Mononuclear cell (primary cell): ENCODE measurements around a stretch of chr9.

GRCh38 chr9:133658046-133658561, 21.9 kb downstream of the DBH start:
- RRBS, result no CpG with 5 or more reads among the region's 7 CpGs

- RRBS, result 63% methylated on average over 8 of the region's 36 CpGs
Observed at GRCh38 chr9:133708896-133709954, 28.9 kb downstream of the SARDH start.

GRCh38 chr9:133788185-133788817, 50.1 kb upstream of the SARDH start:
- RRBS, result 60% methylated on average over 1 of the region's 30 CpGs

DNA sequence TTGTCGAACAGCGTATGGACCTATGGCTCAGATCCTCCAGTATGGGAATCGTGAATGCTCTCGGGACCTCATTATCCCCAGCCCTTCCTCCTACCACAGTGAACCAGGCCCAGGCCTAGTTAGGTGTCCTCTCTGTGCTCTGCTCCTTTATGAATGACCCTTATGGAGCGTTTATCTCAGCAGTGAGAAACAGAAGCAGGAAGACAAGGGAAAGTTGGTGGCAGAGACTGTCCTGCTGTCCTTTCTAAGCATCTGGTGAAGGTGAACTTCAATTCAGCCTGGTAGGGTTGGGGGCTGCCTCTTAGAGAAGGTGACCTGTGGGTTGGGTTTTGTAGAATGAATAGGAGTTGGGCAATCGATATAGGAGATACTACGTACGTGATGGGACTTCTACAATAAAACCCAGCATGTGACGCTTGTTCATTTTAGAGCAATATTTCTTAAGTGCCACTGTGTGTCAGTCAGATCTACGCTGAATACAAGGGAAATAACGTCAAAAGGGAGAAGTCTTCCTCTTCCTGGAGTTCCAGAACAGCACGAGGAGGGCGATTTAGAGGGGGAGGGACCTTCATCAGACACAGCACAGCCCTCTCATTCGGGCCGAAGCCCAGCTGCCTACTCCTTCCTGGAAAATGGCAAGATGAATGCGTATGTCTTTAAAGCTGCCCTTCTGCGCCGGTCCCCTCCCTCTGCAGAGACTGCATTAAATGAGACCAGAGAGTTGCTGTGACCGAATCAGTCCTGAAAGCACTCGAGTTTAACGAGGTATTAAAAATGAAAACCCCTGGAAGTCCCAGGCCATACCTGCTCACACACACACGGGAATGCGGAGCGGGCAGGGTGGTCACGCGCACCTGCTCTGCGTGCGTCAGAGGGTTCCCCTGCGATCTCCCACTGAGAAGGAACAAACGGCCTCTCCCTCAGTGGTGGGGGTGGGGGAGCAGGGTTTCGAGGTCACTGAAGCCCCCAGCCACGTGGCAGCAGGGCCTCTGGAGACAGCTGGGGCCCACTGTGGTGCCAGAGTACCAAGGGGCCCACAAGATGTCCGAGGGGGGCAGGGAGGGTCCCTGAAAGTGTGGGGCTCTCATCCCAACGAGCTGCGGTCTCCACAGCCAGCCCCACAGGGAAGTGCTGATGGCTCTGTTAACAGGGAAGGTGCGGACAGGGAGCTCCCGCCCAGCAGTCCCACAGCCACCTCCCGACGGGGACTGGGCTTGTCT, 85.3 kb upstream of the SARDH start:
- RRBS, result no CpG with 5 or more reads among the region's 39 CpGs

GRCh38 chr9:133844571-133845918, 106.9 kb upstream of the SARDH start:
- RRBS, result no CpG with 5 or more reads among the region's 37 CpGs

DNA sequence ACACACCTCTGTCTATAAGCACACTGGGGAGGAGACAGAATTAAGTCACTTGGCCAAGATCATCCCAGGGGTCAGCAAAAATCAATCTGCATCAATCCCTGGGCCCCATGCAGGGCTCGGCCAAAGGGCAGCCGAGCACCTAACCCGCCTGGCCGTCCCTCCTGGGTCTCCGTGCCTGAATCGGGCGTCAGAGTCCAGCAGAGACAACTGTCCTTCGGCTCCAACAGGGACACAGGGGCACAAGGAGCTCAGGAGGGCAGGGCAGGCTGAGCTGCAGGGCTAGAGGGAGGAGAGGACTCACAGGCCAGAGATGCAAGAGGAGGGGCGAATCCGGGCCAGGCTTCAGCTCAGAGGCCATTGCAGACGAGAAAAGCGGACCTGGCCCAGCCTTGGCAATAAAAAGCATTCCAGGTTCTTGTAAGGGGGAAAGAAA, 99.7 kb downstream of the VAV2 start:
- RRBS, result no CpG with 5 or more reads among the region's 12 CpGs

DNA sequence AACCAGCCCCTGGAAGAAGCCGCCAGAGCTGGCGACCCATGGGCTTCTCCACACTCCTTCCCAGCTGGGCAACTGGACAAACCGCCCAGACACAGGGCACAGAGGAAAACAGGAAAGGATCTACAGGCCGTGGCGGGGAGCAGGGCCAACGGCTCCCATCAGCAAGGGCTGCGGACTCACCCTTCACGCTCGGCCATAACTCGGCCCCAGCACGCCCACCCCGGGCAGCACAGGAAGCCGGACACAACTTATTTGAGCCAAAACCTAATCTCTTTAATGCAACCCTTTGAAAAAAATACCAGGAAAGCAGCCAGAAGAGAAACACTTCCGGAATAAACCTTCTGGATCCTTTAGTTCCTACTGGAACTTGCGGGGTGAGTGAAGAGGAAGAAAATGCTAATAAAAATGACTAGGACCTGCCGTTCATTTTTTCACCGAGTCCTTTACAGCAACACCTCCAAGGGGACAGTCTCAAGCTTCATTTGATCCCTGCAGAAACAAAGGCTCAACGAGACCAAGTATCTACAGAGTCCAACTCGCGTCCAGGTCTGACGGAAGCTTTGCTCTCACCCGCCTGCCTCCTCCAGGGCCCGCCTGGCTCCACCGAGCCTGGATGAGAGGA, 59.9 kb downstream of the VAV2 start:
- RRBS, result 76% methylated on average over 2 of the region's 24 CpGs

DNA sequence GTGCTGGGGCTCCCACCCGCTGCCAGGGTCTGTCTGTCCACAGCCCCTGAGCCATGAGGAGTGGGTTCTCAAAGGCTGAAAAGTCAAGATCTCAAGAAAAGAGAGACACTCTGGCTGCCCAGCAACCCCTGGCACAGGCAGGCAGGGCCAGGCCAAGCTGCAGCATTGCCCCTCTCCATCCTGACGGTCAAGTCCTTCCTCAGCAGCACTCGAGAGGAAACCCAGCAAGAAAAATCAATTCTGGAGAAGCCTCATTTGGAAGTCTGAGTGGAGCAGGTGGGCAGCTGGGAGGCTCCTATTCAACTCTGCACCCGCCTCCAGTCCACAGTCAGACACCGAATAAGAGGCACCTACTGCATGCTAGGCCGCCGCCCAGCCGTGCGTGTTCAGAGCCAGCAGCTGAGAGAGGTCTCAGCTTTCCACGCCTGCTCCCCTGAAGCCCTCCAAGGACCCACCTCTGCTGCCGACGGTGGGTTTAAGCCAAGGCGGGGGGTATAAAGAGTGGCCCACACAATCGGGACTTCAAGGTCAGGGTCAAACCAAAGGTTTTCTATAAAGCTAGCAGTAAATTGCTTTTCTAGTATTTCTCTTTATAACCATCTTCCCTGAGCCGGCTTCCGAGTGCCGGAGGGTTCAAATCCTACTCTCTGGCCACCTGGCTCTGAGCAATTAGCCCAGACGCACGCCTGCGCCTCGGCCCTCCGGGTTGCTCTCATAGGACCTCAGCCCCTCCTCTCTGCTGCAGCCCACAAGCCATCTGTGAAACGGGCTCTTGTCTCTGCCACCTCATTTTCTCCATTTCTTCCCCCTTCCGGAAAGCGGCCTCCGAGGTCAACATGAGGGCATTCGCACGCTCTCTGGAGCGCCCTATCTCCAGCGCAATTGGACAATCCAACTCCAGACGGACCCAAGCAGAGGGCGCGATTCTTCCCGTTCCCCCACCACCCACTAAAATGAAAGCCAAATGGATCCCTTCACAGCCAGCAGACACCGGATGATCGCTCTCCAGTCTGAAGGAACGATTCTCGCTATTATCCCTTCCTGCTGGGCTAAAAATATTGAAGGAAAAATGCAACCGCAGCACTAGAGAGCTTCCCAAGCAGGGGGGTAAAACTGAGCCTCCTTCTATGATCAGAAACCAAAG, 41.7 kb downstream of the VAV2 start:
- RRBS, result 84% methylated on average over 7 of the region's 39 CpGs

- RRBS, result under 1% methylated on average over 13 of the region's 30 CpGs
Observed at GRCh38 chr9:133991576-133991776, 648 bp downstream of the VAV2 start.

DNA sequence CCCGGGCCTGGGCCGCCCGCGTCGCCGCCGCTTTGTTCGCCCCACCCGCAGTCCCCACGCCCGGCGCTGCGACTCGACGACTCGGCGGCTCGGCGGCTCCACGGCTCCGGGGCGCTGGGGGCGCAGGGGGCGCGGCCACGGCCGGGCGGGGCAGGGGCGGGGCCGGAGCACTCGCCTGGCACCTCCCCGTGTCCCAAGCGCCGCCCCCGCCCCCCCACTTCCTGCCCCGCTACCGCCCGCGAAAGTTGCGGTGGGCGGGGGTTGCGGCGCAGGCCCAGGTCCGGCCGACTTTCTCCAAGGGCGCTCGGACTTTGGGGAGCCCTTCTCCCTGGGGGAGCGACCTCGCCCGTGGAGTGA, 558 bp upstream of the VAV2 start:
- RRBS, result 2% methylated on average over 38 of the region's 50 CpGs

GRCh38 chr9:133993061-133993983, 1.2 kb upstream of the VAV2 start:
- RRBS, result 9% methylated on average over 24 of the region's 51 CpGs

- RRBS, result no CpG with 5 or more reads among the region's 16 CpGs
Observed at GRCh38 chr9:134010743-134011280, 14.5 kb upstream of the BRD3OS start.

GRCh38 chr9:134035924-134036427, 10.7 kb downstream of the BRD3OS start:
- RRBS, result no CpG with 5 or more reads among the region's 21 CpGs

DNA sequence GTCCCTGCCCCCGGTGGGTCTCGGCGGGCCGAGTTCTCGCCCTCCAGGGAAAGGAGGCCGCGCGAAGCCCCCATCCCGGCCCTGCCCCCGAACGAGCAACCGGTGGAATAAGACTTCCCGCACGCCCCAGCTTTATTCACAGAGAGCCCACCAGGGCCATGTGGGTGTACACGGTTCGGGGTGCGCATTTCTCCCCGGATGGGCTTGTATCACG, 1.0 kb downstream of the BRD3 start:
- RRBS, result 2% methylated on average over 16 of the region's 19 CpGs

- RRBS, result no CpG with 5 or more reads among the region's 25 CpGs
Observed at GRCh38 chr9:134169488-134170270, 33.8 kb downstream of the WDR5 start.

DNA sequence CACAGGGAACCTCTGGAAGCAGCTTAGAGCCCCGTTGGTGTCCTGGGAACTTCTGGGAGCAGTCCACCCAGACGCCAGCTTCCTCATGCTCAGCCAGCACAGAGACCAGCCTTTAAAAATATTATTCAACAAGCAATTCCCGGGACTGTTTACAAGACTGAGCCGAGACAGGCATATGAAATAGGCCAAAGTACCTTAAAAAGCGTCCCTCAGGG, 3.1 kb upstream of the RXRA start:
- RRBS, result no CpG with 5 or more reads among the region's 5 CpGs

DNA sequence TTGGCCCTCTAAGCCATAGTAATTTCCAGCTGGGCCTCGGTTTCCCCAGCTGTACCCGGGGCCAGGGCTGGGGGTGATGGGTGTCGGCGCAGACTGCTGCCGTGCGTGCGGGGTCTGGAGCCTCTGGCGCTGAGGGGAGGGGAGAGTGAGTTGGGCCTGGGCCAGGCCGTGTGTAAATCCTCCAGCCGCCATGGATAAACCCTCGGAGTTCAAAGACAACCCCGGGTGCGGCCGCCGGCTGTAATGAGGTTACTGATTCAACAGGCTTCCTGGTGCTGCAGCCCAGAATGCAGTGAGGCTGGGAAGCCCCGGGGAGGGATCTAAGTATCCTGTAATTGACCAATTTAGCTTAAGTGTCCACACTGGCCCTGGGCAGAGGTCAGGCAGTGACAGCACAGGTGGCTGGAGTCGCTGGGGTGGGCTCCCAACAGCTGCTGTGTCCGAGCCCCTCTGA, 7.2 kb downstream of the RXRA start:
- RRBS, result 82% methylated on average over 5 of the region's 18 CpGs

- RRBS, result no CpG with 5 or more reads among the region's 6 CpGs
Observed at GRCh38 chr9:134334970-134335648, 8.9 kb downstream of the RXRA start.

DNA sequence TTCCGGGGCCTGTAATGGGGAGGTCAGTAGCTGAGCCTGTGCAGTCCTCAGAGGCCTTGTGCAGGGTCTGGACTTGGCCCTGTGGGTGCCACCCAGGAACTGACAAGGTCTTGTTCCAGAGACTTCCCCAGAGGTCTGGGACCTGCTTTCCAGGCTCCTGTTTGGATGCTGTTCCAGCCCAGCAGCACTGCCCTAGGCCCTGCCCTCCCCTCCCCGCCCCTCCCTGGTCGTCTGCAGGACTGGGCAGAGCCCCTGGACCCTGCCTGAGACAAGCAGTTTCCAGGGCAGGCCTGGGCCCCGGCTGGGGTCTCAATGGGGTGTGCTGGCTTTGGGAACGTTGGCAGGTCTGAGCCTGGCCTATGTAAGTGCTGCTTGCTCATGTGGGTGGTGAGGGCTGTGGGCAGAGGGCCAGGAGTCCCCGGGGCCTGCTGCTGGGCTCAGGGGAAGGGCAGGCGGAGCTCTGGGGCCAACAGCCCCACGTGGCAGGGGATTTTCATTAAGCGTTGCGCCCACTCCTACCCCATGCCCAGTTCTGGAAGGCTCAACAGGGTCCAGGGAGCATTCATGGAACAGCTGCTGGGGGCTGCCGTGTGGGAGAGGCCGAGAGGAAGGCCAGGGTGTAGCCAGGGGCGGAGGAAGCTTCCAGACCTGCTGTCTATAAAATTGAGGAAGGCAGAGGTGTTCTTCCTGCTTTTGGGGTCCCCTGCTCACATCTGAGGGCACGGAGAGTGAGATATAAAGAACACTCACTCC, 32.4 kb downstream of the RXRA start:
- RRBS, result no CpG with 5 or more reads among the region's 14 CpGs

DNA sequence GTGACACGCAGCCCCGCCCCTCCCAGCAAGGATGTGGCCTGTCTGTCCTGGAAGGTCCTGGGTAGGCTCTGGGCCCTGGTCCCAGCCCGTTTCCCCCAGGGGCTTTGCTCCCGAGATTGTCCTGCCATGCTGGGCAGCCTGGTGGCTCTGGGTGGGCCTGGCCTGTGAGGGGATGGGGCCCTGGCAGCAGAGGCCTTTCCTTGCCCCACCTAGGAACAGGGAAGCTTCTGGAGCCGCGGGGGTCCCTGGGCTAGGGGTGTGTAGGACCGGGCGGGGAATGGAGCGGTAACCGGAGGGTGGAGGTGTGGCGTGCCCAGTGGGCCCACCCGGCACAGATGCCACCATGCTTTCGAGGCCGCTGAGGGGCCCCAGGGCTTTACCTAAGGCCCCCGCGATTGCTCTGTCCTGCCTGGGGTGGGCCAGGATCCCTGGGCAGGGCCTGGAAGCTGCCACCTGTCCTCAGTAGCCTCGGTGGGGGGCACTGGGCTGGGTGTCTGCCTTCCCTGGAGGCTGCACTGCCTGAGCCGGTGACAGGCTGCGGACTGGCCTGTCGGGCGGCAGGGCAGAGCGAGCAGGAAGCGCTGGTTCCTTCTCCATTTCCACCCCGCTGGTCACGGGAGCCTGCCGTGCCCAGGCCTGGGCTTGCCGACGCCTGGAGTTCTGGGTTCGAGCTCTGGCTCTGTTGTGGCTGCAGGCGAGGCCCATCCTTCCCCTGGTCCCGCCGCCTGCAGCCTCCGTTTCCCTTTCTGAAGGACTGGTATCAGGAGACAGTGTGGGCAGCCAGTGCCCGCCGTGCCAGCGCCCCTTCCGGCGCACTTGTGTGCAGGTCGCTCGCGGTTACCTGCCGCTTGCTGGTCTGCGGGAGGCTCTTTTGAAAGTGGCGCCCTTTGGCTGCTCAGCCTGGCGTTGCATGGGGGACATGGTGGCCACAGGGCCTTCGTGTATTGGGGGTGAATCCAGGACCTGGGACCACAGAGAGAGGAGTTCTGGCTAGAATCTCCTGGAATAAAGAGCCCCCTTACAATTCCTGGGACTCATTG, 33.8 kb downstream of the RXRA start:
- RRBS, result 83% methylated on average over 2 of the region's 46 CpGs